Measurements from ENCODE around the gene CREBZF.

DNA sequence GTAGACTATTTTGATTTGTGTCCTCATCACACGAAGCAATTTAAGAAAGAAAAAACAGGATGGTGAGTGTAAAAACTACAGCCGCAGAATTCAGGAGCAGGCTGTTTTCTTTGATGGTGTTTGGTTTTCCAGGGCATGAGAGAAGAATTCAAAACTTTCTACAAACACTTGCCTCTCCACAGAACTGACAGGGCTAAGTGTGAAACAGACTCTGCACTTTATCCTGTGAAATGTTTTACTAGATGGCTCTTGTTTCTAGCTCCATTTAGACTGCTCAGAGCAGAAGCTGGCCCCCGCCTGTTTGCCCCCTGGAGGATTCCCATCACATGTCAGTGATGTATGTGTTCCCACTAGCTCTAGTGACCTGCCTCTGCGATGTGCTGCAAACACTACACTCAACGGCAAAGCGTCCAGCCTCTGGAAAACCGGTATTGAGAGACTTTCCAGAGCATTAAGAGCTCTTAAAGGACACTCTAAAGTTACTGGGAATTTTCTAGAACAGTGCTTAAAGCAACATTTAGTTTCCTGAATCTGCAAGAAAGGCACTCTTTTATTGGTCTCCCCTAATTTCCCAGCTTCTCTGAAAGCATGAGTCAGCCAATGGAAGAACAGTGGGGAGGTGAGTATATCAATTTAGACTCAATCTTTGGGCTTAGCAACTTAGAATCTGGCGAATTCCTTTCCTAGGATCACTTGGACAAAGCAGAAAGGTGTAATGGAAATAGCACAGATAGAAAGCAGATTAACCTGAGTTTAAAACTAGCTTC is 41.3 kb upstream of the PCF11 start:
- PRO-cap, result no peak
- RAMPAGE, long total RNA, result no peak

DNA sequence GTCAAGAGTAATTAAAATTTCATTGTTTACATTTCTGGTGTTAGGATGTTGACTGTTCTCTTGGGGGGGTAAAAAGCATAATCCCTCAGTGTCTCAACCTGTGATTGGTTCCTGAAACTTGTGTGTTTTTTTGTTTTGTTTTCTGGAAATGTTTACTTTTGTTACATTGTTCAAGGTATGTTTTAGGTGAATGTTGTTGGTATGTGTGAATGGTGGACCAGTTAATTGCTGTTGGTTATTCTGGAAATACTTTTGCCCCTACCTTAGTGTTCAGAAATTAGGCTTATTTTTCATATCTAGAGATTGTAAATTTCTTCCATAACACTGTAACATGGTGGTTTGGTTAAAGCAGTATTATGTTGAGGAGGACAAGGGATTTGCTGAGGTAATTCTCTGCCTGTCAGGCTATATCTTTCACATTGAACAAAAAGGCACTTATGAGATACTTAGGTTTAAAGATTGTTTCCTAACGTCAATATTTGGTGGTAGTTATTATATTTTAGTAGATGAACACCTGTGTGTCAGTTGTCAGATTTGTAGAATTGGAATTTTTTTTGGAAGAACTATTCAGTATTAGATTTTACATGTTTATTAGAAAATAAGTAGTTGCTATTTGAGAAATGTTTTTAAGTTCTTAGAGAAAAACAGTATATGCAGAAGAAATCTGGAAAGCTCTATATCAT is 5.0 kb downstream of the PCF11 start:
- PRO-cap, result no peak
- RAMPAGE, long total RNA, result no peak

- PRO-cap, result no peak
- RAMPAGE, long total RNA, result no peak
Observed at GRCh38 chr11:83167260-83168071, 10.5 kb downstream of the PCF11 start.

- PRO-cap, result no peak
- RAMPAGE, long total RNA, result no peak
Observed at GRCh38 chr11:83168072-83168686, 11.2 kb downstream of the PCF11 start.

DNA sequence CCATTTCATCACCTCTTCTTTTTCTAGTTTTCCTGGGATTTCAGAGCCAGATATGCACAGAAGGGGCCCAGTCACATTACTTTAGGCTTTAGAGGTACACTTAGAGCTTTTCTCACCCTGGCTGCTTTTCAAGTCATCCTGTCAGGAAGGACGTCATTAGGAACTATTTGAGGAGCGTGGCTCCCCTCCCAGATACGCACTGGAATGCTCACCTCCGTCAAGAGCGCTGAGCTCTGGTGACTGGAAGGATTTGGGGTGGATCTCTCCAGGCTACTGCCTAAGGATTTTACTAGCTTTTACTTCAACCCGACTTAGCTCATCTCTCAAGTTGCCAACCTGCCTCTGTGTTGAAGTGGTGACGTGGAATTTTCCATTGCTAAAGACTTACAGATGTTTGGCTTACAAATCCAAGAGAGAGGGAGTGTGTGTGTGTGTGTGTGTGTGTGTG is 355.3 kb upstream of the CCDC90B start:
- PRO-cap, result no peak
- RAMPAGE, long total RNA, result no peak

GRCh38 chr11:85628707-85629735 is 628 bp downstream of the TMEM126B start:
- PRO-cap, result no peak
- RAMPAGE, long total RNA, result no peak

GRCh38 chr11:85643151-85643774 is 4.5 kb upstream of the TMEM126A start:
- PRO-cap, result no peak
- RAMPAGE, long total RNA, result no peak

GRCh38 chr11:85664545-85665422 is at the start of gene CREBZF:
Gene CREBZF, minus strand, starts transcription at chr11:85665129.
- PRO-cap, result no peak
- RAMPAGE, long total RNA, result no peak

DNA sequence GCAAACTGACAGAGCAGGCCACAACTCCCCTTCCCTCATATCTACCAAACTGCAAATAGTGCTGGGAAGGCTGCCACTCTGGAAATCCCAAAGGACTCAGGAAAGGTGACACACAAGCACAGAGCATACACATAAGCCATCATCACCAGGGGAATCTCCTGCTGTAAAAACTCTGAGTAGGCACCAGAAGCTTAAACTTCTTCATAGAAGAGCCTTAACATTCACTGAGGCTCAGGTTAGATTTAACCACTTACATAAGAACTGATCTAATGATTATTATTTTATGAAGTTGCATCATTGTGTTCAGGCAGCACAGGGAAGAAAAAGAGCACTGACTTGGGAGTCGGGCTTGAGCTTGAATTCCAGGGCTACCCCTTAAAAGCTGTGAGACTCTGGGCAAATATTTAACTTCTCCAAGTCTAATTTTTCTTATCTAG is 15.1 kb downstream of the SYTL2 start:
- PRO-cap, result no peak
- RAMPAGE, long total RNA, result no peak

DNA sequence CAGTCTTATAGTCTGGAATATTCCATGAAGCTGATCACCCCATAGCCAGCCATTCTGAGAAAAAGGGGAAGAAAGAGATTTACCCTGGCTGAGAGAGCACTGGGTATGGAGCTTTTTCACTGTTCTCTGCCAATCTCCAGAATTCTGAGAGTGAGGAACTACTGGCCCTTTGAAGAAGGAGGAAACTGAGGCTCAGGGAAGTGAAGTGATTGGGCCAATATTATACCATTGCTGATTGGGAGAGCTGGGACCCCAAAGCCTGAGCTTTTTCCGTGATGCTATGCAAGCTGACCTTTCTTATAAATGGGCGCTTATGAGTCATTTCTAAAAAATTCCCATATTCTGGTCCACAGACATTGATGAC is 67.5 kb downstream of the CCDC81 start:
- PRO-cap, result no peak
- RAMPAGE, long total RNA, result no peak

DNA sequence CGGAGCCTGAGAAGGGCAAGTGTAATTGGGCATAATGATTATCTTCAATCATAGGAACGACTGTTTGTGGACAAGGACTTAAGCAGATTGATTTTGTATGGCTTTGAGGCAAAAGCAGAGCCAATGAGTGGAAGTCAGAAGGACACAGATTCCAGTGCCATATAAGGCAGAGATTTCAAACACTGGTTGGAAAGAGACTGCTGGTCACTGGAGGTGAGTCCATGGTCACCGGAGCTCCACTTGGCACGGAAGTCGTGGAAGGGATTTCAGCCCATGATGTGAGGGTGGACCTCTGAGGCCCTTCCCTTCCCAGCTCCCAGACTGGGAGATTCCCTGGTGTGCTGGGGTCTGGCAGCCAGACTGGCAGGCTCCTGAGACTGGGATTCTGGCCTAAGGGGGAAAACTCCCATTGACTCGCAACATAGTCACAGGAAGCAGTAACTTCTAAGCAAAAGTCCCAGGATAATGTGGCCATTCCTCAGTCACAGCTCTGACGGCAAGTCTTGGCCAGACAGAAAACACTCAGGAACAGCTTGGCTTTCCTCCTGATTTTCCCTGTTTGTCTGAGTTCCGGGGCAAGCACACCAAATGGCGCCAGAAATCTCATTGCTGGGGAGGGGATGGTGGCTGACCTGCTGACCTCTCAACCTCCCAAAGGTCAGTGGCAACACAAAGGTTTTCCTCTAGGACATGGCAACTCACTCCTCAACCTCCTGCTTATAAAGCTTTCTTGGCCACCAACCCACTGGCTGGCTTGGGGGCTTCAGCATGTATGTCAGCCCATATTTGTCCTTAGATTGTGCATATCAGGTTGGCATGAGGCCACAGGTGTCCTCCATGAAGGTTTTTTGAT is 99.4 kb downstream of the CCDC81 start:
- PRO-cap, result no peak
- RAMPAGE, long total RNA, result no peak

GRCh38 chr11:86484218-86484836 is 109.6 kb downstream of the CCDC81 start:
- PRO-cap, result no peak
- RAMPAGE, long total RNA, result no peak

DNA sequence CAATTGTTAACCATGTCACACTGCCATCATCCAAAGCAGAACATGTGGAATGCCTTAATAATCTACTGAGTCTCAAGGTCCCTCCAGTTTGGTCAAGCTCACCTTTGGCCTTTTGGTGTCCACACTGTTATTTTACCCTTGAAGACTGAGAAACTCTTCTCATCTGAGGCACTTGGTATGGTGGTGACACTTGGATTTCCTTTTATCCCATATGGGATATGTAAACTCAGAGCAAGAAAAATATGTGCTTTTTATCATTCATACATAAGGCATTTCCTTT is 64.8 kb upstream of the PRSS23 start:
- PRO-cap, result no peak
- RAMPAGE, long total RNA, result no peak

- PRO-cap, result no peak
- RAMPAGE, long total RNA, result no peak
Observed at GRCh38 chr11:86741043-86741548, 59.2 kb upstream of the PRSS23 start.

DNA sequence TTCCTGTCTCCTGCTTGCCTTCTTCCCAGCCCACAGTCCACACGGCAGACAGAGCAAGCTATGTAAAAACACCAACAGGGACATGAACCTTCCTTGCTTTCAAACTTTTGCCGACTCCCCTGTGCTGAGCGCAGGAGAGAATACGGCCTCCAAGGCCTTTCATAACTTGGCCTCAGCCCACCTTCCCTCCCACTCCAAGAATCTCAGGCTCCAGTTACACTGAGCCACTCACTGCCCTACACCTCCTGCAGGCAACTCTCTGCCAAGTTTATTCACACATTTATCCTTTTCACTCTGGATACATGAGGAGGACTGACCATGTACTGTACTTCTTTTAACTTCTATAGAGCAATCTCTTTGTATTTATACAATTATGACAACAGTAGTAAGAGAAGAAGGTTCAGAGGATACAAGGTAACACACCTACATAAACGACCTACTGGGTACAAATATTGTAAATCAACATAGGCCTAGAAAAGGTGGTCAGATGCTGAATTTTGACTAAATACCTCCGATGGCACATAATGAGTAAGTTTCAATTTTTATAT is 14.6 kb downstream of the FZD4 start:
- PRO-cap, result no peak
- RAMPAGE, long total RNA, result no peak

DNA sequence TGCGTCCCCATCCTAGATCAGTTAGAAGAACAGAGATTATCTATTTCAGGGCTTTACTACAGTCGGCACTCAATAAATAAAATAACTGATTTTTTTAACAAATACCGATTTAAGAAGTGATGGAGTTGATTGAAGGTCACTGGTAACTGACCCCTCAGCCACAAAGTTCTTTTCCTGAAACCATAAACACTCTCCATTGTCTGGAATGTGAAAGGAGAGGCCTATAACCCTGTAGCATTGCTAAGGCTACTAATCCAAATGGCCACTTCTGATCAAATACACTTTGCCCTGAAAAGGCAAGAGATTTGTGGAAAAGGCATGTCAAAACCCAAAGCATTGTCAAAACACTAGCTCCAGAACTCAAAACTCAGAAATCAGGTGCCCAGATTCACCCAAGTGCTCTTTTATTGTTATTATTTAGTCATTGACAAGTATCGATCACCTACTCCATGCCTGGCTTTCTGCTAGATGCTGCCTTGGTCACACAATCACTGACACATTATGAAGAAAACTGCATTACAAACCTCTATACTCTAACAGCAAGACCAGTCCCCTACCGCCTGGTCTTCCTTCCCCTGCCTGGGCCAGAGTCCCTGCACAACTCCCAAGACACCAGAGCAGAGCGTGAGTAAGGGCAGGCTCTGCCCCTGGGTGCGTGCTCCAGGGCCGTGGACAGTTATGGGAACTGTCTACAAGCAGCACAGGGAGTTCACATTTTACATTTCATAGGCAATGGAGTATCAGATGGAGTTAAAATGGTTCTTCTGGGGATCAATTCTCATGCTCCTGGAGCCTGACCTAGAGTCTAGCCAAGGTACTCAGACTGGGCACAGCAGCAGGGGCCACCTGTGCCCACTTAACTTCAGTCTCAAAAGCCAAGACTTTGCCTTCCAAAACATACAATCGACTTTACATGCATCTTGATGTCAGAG is 6.6 kb downstream of the FZD4 start:
- PRO-cap, result no peak
- RAMPAGE, long total RNA, result no peak

DNA sequence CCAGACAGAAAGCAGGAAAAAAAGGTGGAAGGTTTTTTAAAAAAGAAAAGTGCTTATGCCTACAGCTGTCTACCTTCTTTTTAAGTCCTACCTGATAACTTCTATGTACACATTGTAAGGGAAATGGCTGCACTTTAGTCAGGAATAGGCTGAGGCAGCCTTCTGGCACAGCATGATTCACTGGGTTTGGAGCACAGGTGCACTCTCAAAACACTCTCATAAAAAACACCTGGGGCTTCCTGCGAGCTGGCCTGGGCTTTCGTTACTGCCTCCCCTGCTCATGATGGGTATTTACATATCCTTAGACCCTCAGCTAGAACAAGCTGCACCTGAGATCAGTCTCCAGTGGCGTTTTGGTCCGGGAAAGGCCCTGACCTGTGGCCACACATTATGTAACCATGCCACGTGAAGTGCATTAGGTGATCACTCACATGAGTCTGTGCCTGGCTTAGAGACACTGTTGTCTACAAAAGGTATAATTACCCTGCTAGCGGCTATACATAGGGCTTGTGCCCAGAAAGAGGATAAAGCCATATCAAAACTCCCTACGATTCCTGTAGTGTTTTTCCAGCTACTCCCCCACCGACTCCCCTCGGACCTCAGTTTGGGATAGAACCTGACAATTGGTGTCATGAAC is 321.7 kb downstream of the TMEM135 start:
- PRO-cap, result no peak
- RAMPAGE, long total RNA, result no peak

GRCh38 chr11:87368813-87369363 is 331.2 kb downstream of the TMEM135 start:
- PRO-cap, result no peak
- RAMPAGE, long total RNA, result no peak

- PRO-cap, result no peak
- RAMPAGE, long total RNA, result no peak
Observed at GRCh38 chr11:89294153-89294737, 116.6 kb downstream of the TYR start.

DNA sequence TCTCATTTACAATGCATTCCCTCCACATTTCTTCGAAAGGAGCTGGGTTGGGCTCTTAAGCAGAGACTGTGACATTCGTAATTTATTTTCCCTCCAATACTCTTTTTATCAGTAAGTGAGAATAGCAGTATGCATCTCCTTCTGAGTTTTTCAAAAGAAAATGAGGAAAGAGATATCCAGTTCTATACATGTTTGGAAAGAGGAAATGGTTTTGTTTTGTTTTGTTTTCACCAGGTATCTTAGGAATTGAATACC is 74.1 kb downstream of the NOX4 start:
- PRO-cap, result no peak
- RAMPAGE, long total RNA, result no peak